SK-N-MC (cell line): Measurements from ENCODE around the genes ANO5 and LUZP2.

DNA sequence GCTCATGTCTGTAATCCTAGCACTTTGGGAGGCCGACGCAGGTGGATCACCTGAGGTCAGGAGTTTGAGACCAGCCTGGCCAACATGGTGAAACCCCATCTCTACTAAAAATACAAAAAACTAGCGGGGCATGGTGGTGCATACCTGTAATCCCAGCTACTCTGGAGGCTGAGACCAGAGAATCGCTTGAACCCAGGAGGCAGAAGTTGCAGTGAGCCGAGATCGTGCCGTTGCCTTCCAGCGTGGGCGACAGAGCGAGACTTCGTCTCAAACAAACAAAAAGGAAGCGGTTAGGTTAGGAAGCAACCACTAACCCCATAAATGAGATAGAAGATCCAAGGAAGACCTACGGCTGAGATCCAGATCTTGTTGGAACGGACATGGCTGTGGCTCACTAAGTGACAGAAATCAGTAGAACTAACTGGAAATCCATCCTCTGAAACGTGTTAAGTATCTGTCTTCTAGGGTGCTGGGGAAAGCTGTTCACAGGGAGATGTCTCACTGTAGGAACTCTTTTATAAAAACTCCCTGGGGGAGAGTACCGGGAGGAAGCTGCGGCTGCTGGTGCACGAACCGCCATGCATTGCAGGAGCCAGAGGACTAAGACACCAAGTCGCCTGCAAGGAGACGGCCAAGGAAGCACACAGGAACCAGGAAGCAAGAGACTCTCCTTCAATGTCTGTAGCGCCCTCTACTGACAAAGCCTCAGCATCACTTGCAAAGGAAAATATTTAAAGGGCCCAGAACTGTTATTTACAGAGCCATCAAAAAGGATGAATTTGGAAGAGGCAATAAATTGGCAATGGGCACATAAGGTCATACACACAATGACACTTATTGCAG, 16.8 kb upstream of the SPTY2D1 start:
- RRBS, result no CpG with 5 or more reads among the region's 22 CpGs

DNA sequence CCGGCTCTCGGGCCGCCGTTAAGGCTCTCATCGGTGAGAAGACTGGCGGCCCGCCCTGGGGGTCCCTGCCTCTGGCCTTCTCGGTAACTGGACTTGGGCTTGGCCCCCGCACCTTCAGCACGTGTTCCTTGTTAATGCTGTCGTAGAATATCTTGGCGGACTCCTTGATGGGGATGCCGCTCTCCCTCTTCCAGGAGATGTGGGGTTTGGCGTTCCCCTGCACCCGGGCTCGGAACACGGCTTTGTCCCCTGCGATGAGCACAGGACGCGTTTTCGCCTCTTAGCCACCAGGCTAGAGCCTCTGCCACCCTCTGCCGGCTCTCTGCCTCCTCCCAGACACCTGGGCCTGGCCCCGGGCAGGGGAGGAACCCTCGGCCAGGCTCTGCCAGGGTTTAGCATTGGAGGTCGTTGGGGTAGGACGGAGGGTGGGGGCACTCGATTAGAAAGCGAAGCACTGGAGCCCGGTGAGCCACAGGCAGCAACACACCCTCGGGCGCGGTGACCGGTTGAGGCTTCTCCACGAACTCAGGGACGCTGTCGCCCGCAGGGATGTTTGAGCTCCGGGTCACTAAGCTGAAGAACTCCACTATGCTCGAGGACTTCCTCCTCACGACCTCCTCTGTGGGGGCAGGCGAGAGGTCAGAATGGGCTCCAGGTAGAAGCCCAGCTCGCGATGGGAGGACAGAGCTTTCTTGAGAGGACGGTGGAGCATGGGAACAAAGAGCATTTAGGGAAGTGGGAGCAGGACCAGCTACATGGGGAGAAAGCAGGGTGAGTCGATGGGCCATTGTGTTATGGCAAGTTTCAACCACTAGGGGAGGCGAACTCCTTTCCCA, 4.3 kb downstream of the IGSF22 start:
- RRBS, result 14% methylated on average over 20 of the region's 46 CpGs

GRCh38 chr11:18768399-18768817, 23.2 kb downstream of the PTPN5 start:
- RRBS, result no CpG with 5 or more reads among the region's 4 CpGs

GRCh38 chr11:19344781-19345498, 104.2 kb upstream of the E2F8 start:
- RRBS, result 5% methylated on average over 29 of the region's 40 CpGs

DNA sequence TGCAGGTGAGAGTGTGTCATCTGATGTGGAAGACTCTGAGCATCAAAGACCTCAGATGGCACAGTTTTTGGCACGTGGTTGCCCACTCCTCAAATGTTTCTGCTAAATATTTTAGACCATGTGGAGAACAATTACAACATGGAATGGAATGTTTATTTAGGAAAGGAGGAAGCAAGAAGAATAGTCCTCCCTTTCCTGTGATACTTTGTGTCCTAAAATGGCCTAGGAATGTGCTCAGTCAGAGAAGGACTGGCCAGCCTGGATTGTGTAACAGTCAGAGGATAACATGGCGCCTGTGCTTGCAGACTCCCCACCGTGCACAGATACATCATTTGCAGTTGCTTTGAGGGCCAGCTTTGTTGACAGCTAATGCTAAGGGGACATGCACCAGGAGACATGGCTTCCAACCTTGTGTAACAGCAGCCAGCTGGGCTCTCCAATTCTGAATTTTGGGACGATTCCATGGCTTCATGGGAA, 129.7 kb upstream of the E2F8 start:
- RRBS, result no CpG with 5 or more reads among the region's 4 CpGs

DNA sequence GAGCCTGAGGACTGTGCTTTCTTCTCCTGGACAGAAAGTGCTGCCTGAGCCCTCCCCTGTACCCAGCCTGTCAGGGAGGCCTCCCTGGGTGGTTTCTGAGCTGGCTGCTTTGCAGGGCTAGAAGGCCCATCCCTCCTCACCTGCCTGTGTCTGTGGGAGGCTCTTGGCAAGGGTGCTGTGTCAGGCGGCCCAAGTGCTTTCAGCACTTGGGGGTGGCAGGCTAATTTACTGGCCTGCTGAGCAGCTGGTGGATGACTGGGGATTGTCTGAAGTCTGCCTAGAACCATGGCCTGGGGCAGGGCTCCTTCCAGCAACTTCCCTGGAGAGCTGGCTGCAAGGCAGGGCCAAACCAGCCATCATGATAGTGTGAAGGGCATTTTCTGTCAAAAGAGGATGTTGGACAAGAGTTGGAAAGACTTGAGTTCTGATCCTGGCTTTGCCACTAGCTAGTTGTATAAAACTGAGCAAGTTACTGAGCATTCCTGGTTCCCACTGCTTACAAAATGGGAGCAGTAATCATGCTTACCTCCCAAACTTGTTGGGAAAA, 138.9 kb upstream of the NAV2 start:
- RRBS, result no CpG with 5 or more reads among the region's 1 CpG

DNA sequence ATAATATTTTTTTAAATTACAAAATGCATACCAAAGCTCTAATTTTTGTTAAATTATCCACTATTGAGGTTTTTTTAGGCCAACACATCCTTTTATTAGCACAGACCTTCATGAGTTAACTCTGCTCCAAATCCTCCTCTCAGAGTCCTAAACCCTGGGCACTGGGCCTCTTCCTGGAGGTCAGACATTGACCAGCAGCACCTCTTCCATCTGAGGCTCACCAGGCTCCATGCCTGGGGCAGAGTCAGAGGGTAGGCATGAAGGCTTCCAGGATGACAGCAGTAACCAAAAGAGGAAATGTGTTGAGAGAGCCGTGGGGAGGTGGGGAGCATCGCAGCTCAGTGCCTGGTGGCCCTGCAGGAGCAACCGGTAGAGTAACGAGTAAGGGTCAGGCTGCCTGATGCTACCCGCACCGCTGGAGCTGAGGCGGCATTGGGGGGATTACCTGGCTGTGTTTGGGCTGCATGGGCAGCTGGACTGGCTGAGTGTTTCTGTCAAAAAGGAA, 9.5 kb upstream of the NAV2 start:
- RRBS, result no CpG with 5 or more reads among the region's 7 CpGs

- RRBS, result no CpG with 5 or more reads among the region's 9 CpGs
Measured at GRCh38 chr11:19953827-19954374, 206.4 kb downstream of the DBX1 start.

GRCh38 chr11:19958383-19958955, 201.8 kb downstream of the DBX1 start:
- RRBS, result no CpG with 5 or more reads among the region's 4 CpGs

GRCh38 chr11:20022668-20023475, 137.4 kb downstream of the DBX1 start:
- RRBS, result no CpG with 5 or more reads among the region's 13 CpGs

DNA sequence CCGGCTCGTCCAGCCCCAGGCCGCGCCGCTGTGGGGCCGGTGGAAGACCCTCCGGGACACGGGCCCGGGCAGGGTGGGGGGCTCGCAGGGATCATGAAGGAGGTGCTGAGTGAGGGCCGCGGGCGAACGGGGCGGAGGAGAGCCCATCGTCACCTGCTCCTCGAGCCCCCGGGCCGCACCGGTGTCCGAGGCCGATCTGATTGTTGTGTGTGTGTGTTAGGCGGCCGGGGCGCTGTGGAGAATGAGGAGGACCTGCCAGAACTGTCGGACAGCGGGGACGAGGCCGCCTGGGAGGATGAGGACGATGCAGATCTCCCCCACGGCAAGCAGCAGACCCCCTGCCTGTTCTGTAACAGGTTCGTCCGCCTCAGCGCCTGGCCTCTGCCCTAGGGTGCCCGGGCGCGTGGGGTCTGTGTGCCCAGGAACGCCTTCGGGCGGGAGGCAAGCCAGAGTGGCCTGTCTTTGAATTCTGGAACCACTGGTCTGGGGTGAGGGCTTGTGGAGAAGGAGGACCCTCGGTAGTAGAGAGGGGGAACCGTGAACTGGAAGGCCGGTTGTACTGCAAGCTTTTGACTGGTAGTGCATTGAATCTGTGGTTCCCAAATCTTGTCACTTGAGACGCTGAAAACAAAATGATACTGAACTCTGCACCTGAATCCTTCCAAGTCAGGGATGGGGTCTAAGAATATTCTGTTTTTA, 432 bp downstream of the PRMT3 start:
- RRBS, result 1% methylated on average over 11 of the region's 44 CpGs

DNA sequence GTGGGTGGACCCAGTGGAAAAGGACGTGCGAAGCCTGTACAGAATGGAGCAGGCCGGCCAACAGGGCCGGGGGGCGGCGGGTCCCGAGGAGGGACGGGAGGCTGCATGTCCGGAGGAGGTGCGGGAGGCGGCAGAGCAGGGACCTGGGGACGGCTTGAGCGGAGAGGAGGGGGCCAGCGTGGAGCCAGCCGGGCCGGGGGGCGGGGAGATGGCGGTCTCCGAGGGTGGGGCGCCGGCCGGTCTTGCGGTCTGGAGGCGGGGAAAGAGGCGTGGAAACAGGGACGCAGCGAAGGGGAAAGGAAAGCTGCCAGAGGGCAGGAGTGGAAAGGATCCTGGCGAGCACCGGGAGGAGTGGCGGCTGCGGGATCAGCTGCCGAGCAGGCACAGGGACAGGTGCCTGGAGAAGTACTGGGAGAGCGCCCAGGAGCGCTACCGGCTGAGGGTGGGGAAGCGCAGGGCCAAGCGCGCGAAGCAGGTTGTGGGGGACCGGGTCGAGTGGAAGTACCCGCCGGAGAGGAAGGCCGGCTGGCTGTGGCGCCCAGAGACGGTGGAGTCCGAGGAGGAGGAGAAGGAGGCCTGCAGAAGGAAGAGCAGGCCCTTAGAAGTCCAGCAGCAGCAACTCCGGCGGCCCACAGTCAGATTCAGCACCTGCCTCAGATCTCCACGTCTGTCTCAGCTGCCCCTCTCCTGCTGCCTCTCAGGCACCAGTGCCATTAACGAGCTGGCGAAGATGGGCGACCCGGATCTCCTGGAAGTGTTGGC, at the start of gene ANO5:
TSS of gene ANO5 (plus strand) at position 323 of the 762 bp plus-strand sequence.
- RRBS, result 3% methylated on average over 43 of the region's 54 CpGs

DNA sequence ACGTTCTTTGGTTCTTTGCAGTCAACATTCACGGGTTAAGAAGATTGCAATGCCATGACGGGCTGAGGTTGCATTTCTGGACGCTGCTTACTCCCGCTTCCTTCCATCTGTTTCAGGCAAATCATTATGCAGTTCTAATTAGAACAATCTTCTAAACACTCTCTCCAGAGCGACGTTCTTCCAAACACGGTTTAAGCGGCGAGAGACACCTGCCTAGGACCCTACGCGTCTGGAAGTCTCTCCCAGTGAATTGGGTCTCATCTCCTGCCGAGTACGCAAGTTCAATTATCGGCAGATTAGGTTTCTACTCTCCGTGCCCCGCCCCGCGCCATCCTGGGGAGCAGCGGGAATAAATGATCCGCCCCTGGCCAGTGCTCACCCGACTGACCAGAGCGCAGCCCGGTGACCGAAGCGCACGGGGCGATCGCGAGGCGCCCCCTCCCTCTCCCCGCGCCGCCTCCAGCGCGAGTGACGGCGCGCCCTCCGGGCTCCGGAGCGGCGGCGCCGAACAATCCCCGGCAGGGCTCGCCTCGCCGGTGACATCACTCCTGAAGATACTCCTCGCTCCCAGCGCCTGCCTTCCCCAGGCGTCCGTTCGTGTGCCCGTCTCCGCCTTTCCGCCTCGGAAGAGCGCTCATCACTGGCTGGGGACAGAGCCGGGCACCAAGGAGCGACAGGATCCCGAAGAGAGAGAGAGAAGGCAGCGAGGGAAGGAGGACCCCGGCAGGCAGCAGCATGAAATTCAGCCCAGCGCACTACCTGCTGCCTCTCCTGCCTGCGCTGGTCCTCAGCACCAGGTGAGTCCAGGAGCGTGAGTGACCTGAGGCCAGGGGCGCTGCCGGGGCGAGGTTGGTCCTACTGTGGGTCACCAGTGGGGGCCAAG, at the start of gene LUZP2:
TSS of gene LUZP2 (plus strand) at position 545 of the 883 bp plus-strand sequence.
- RRBS, result 6% methylated on average over 19 of the region's 70 CpGs

GRCh38 chr11:24734744-24735295, 238.0 kb downstream of the LUZP2 start:
- RRBS, result no CpG with 5 or more reads among the region's 5 CpGs

GRCh38 chr11:24864661-24864907, 367.7 kb downstream of the LUZP2 start:
- RRBS, result no CpG with 5 or more reads among the region's 1 CpG

DNA sequence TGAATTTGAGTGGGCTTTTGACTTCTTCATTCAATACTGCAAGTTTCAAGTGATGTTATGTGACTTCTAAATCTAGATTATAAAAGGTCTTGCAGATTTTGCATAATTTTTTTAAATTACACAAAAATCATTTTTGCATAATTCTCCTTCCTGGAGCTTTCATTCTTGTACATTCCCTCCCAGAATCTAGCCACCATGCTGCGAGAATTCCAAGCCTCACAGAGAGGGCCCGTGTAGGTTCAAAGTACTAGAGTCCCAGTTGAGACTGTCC, 407.5 kb upstream of the ANO3 start:
- RRBS, result no CpG with 5 or more reads among the region's 2 CpGs

GRCh38 chr11:26473910-26474163, 98.2 kb downstream of the MUC15 start:
- RRBS, result no CpG with 5 or more reads among the region's 1 CpG

DNA sequence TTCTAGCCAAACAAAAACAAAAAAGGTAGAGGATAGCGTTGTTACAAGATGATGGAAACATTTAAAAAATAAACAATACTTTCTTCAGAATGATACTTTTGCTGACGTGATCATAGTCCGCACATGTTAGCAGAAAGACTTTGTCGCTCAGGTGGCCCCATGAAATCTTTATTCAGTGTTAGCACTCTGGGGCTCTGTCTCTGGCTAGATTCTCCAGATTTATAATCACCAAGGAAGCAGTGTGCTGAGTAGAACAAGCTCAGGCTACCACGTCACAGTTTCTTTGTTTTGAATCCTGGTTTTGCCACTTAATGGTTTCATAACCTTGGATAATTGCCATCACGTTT, 3.8 kb upstream of the MUC15 start:
- RRBS, result no CpG with 5 or more reads among the region's 6 CpGs

- RRBS, result no CpG with 5 or more reads among the region's 1 CpG
Measured at GRCh38 chr11:26991952-26992405, 1.9 kb upstream of the FIBIN start.